Neural cell (in vitro differentiated cells): ENCODE measurements around a stretch of chr9.

DNA sequence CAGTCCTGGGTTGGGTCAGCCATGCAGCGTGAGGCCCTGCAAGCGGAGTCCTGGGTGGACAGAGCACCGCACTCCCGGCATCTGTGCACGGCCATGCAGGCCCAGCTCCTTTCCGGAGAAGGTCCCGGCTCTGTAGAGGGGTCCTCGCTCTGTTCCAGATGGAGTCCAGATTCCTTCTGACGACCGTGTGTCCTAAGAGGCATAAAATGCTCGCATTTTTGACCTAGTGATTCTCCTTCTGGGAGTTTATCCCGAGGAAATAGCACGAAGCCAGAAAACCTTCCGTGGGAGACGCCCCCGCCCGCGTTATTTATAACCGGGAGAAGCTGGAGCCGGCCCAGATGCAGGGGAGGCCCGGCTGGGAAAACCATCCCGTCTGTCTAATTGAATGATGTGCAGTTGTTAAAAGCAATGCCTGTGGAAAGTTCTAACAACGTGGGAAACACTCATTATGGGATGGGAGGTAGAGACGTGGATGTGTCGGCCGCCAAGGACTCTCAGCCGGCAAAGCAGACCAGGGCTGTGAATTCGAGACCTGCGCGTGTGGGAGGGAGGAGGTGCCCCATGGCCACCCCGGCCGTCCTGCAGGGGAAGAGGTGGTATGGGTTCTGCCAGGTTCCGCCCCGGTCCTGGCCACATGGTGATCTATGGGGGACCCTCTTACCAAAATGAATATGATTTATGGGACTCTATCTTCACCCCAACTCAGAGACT, 19.5 kb upstream of the NOTCH1 start:
- RAMPAGE, long total RNA: no peak

DNA sequence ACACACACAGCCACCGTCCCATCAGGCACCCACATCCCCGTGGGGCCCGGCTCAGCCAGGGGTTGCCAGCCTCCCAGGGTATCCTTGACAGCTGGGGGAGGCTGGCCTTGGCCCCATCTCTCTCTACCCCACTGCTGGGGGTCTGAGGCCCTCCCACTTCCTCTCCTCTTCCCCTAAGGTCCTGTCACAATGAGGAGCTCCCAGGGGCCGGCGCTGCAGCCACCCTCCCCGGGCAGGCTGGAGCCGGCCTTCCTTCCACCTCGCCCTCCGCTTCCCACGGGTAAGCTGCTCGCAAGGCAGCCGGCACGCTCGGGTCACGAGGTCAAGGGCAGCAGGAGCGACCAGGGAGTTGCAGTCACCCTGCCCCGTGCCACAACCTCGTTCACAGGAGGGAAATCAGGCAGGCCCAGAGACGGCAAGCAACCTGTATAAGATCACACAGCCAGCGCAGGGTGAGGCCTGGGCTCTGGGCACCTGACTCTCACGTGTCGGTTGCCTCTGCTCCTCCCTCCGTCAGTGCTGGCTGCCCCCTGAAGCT, 38.7 kb upstream of the NOTCH1 start:
- RAMPAGE, long total RNA: no peak

- RAMPAGE, long total RNA: no peak
Observed at GRCh38 chr9:136634734-136635229, 27.9 kb upstream of the EGFL7 start.

GRCh38 chr9:136656744-136657555, 5.8 kb upstream of the EGFL7 start:
- RAMPAGE, long total RNA: no peak

DNA sequence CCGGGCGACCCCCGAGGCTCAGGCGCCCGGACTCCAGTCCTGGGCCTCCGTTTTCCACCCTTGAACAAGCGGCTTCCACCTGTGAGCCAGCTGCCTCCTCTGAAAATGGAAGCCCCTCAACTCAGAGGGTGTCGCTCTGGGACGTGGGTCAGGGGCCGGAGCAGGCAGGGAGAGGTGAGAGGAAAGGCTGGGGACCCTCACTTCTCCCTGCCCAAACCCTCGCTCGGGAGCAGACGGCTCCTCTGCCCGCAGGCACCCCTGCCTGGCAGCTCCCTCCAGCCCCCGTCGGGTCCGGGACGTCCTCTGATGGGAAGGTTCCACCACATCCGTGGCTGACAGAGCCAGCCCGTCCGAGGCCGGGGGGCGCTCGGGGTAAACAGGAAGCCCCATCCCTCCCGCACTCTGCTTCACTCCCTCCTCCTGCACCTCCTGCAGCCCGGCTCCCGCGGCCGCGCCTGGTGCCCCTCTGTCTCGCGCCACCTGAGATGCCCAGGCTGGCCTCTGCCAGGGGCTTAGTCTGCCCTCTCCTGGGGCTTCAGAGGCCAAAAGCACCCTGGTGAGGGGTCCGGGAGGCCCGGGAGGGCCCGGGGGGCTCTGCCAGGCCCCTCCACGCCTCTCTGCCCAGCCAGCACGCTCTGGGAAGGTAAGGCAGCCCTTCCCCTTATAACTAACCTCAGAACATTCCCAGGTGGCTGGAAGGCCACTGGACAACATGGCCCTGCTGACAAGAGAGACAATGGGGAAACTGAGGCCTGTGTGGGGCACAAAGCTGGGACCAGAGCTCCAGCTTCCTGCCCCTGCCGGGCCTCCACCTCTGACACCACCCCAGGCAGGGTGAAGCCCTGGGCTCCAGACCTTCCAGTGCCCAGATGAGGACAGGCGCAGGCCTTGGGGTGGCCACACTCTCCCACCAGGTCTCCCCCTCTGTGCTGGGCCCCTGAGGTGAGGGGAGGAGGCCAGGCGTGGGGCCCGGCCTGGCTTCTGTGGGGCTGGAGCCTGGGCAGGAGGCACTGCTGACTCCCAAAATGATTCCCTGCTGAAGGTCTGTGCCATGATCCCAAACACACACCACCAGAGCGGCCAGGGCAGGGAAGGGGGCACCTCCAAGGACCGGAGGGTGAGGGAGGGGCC, 3.4 kb upstream of the EGFL7 start:
- RAMPAGE, long total RNA: no peak

GRCh38 chr9:136660119-136660932, 2.4 kb upstream of the EGFL7 start:
- RAMPAGE, long total RNA: no peak

GRCh38 chr9:136664775-136665349, 2.1 kb downstream of the EGFL7 start:
- RAMPAGE, long total RNA: no peak

- RAMPAGE, long total RNA: no peak
Observed at GRCh38 chr9:136666912-136667951, 4.5 kb downstream of the EGFL7 start.

GRCh38 chr9:136679132-136680058, 7.9 kb downstream of the AGPAT2 start:
- RAMPAGE, long total RNA: no peak

DNA sequence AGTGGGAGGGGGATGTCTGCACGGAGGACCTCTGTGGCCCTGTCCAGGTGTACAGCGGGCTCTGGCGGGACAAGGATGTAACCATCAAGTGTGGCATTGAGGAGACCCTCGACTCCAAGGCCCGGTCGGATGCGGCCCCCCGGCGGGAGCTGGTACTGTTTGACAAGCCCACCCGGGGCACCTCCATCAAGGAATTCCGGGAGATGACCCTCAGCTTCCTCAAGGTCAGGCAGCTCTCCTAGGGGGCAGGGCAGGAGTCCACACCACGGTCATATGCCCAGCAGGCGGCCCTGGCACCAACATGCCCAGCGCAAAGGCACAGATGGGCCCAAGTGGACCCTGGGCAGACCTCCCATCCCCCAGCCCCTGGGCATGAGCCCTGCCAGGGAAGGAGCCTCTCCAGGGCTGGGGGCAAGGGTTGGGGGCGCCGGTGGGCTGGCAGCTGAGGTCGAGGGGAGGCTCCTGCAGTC, 9.7 kb downstream of the DIPK1B start:
- RAMPAGE, long total RNA: no peak

DNA sequence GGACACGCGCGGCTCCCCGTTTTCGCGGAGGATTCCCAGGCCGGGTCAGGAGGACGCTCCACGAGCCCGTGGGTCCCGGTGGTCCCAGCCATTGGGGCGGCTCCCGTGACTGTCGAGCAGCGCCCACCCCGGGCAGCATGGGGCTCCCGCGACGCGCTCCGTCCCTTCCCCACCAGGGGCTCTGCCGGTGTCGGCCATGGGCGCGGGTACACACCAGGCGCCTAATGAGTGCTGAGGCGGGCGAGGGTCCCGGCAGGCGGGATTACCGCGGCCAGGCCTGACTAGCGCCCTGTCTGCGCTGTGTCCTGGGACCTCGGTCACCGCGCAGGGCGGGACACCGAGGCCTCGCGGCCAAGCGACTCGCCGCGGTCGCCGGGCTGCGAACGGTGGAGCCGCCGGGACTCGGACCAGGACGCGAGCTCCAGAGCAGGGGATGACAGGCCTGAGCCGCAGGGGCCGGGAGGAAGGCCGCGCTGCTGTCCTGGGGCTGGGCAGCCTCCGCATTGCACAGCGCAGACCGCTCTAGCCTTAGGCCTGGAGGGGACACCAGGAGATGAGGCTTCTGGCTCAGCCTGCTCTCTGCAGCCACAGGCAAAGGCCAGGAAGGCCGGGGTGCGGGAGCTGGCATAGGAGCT, 14.2 kb downstream of the LCN10 start:
- RAMPAGE, long total RNA: no peak

DNA sequence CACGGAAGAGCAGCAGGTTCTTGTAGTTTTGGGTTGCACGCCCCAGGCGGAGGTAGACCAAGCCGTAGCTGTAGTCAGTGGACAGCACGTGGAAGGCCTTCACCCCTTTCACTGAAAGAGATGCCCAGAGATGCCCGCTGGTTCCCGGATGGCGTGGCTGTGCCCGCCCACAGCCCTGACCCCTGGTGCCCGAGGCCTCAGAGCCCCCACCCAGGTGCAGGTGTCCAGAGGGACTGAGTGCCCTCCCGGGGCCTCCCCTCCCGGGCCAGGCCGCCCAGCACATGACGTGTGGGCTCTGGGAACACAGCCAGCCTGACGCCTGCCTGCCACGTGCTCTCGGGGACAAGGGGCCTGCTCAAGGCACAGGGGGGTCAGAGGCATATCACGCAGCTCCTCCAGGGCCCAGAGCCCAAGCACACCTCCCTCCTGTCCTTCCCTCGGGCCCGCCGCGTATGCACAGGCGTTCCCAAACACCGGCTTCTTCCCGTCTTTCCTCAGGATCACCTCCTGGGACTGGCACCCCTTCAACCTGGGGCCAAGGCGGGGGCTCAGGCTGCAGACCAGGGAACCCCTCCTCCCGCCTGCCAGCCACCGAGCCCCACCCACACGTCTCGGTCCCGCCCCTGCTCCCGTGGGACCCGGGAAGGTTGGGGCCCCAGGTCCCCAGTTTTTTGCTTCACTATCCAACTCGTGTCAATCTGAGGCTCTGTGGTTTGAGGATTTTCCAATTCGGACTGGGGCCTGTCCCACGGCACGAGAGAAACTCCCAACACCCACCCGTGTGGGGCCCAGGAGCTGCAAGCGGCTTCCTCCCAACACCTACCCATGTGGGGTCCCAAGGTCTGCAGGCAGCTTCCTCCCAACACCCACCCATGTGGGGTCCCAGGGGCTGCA, 1.7 kb downstream of the LCN10 start:
- RAMPAGE, long total RNA: no peak

- RAMPAGE, long total RNA: no peak
Observed at GRCh38 chr9:136741727-136742337, 908 bp downstream of the LCN10 start.

GRCh38 chr9:136760640-136761408, 2.8 kb upstream of the LCN8 start:
- RAMPAGE, long total RNA: no peak

GRCh38 chr9:136840053-136840530, 2.2 kb upstream of the AJM1 start:
- RAMPAGE, long total RNA: no peak

DNA sequence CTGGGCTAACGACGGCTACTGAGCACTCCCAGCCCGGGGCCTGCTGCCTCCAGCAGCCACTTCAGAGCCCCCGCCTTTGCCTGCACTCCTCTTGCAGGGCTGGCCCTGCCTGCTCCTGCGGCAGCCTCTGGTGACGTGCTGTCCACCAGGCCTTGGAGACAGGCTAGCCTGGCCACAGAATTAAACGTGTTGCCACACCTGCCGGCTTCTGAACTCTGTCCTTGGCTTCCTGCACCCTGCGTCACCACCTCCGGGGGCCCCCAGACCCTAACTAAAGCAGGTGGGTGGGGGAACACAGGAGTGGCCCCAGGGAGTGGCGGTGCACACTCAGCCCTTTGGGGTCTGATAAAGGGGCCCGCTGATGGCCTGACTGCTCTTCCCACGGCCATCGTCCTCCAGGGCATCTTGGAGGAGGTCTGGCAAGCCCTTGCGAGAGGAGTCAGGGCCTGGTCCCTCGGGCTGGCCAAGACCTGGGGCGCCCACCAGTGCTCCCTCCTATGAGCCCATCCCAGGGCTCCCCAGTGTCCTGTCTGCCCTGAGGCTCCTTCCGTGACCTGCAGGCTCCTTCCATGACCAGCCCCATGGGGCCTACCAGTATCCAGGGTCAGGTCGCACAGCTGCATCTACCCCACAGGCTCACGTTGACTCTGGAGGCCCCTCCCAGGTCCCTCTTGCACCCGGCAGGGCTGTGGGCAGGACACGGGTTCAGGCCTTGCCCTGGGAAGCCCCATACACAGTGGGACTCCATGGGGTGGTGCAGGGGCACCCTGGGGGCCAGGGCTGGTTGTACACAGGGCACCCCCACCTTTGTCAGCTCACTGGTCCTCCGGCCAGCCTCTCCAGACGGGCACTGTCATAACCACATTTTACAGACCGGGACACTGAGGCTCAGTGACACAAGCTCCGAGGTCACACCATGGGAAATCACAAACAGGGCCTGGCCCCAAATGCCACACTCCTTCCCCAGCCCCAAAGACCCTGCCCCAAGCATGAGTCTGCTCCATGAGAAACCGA, 1.0 kb upstream of the MAMDC4 start:
- RAMPAGE, long total RNA: no peak

- RAMPAGE, long total RNA: no peak
Observed at GRCh38 chr9:136864913-136865619, 1.0 kb downstream of the EDF1 start.

DNA sequence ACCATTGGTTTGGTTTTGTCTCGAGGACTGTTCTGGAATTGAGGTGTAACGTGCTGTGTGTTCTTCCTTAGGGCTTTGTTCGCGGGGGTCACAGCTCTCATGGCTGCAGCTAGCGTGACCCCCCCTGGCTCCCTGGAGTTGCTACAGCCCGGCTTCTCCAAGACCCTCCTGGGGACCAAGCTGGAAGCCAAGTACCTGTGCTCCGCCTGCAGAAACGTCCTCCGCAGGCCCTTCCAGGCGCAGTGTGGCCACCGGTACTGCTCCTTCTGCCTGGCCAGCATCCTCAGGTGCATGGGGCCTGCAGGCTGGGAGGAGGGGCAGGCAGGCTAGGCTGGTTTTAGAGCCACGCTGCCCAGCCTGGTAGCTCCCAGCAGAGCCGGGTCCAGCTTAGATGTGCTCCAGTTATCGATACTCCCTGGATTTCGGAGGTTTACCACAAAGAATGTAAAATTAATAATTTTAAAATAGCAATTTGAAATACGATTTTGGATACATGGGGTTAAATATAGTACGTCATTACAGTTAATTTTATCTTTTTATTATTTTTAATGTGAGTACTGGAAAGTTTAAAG, 12.4 kb downstream of the TRAF2 start:
- RAMPAGE, long total RNA: no peak

DNA sequence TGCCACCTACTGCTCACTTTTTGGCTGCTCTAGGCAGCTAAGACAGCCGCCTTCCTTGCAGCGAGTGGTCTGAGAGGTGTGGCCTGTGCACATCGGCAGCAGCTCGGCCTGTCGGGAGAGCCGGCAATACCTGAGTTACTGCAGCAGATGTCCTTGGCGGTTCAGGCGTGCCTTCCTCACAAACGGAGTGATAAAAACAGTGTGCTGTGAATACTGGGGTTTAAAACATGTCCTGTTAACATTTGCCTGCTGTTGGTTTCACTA, 12.8 kb downstream of the TRAF2 start:
- RAMPAGE, long total RNA: no peak

DNA sequence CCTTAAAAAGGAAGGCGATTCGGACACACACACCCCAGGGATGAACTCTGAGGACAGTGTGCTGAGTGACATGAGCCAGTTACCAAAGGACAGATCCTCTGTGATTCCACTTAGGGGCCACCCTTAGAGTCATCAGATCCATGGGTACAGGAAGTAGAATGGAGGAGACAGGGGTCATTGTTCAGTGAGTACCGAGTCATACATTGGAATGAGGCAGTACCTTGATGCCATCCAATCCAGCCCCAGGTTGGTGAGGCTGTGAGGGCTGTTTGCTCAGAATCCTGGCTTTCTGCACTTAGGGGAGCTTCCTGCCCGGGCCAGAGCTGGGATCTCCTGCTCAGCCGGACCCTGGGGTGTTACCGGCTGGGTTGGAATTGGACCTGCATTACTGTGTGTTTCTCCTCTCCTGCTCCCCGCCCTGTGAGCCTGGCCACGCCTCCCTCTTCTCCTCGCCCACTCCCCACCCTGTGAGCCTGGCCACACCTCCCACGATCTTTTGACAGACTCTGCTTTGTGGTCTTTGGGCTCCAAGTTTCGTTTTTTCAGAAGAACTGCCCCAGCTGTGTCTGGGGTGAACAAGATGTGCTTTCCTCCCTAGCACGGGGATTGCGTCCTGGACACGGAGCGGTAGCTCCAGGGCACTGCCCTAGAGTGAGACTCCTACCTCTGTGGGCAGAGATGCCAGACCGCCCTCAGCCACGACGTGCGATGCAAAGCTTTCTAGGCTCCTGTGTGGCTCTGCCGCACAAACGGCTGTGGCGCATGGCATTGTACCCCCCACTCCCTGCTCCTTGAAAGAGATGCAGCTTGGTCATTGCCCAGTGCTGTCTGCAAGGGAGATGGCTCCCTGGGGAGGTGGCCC, 15.3 kb downstream of the TRAF2 start:
- RAMPAGE, long total RNA: no peak